AG09319 (cell line): Measurements from ENCODE around the genes FLOT1, C6orf15, TCF19, POU5F1 and MICA.

DNA sequence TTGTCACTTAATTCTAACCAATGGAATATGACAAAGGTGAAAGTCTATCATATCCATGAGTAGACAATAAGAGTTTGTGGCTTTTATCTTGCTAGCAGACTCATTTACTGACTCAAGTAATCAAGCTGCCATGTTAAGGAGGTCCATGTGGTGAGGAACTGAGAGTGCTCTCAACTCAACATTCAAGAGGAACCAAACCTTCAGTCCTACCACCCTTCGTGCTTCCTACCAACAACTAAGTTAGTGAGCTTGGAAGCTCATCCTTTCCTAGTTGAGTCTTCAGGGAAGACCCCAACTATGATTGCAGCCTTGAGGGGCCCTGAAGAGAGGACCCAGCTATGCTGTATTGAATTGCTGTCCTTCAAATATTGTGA is 19.2 kb downstream of the HLA-E start:
- RRBS: no CpG with 5 or more reads among the region's 1 CpG

DNA sequence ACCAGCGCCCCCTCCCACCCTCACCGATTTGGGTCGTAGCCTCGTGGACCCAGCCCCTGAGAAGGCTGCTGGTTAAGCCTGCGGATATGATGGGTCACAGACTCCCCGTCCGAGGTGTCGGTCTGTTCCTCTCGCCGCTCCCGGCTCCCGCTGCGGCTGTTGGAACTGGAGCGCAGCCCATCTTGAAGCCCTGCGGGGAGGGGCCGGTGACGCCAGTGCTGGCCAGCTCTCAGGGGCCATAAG is 837 bp downstream of the GNL1 start:
- RRBS: 2% methylated on average over 6 of the region's 17 CpGs

DNA sequence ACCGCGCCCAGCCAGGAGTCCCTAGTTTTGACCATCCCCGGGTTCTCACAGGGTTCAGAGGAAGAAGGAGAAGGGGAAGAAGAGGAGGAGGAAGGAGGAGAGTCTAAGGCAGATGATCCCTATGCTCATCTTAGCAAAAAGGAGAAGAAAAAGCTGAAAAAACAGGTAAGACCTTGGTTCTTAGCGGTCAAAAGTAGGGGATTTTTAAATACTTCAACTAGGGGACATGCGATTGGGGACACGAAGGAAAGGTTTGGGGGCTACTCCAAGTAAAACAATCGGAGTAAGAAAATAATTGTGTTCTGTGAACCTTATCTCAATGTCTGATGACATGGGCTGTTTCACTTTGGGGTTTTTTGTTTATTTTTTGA is 11.1 kb downstream of the ABCF1 start:
- RRBS: no CpG with 5 or more reads among the region's 7 CpGs

- RRBS: no CpG with 5 or more reads among the region's 1 CpG
Measured at GRCh38 chr6:30613849-30614273, 3.2 kb downstream of the PPP1R10 start.

DNA sequence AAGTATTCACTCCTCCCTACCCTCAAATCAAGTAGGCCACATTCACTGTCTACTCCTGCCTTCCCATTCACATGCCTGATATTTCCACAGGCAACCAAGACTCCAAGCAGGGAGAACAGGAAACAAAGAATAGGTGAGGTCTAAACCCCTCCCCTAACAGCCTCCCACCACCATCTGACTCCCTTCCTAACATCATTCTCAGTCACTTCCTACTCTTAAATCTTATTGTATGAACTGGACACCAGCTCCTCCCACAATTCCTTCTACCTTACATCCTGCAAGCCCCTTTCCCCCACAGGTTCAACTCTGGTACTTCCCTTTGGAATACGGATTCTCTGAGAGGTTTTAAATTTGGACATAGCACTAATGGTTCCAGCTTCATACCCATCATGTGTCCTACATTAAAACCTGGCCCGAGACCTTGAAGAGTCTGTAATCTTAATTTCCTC is 932 bp upstream of the C6orf136 start:
- RRBS: no CpG with 5 or more reads among the region's 2 CpGs

DNA sequence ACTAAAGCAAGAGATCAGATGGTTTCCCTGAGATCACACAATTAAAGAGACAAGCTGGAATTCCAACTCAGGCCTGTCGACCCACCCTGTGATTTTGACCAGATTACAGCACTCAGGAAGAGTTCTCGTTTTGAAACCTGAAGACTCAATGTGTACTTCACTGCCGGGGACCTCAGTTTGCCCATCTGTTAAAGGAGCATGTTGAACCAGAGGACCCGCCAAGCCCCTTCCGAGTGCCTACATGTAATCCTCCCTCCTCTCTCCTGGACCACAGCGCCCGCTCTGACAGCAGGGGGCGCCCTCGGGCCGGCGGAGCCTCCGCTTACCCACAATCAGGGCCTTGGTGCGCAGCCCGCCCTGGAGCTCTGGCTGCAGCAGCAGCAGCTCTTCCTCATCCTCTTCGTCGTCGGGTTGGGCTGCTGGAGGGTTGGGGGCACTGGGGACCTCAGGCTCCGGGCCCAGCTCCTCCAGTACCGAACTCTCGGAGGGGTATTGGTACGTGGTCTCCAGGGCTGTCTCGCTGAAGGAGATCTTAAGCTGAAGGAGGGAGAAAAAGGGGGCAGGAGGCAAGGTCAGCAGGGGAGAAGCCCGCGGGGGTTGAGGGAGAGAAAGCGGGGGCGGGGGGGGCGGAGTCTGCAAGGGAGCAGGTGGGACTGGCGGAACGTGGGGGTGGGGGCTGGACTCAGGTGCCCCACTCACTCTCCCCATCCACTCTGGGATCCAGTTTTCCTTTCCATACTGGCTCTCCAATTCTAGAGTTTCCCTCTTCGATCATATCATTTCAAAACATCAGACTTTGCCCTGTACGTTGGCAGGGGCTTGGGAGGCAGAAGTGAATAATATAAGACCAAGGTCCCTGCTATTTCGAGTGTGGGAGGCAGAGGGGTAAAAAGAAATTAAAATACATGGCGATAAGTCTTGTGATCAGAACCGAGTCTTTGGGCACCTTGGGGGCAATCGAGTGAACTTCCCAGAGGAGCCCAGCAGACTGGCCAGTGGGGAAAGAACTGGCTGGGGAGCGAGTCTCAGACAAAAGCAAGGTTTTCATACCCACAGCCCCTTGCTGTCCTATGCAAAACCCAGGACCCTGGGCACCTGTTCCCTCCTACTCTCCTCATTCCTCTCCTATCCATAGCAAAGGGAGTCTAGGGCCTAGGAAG is 6.4 kb upstream of the DHX16 start:
- RRBS: no CpG with 5 or more reads among the region's 36 CpGs

DNA sequence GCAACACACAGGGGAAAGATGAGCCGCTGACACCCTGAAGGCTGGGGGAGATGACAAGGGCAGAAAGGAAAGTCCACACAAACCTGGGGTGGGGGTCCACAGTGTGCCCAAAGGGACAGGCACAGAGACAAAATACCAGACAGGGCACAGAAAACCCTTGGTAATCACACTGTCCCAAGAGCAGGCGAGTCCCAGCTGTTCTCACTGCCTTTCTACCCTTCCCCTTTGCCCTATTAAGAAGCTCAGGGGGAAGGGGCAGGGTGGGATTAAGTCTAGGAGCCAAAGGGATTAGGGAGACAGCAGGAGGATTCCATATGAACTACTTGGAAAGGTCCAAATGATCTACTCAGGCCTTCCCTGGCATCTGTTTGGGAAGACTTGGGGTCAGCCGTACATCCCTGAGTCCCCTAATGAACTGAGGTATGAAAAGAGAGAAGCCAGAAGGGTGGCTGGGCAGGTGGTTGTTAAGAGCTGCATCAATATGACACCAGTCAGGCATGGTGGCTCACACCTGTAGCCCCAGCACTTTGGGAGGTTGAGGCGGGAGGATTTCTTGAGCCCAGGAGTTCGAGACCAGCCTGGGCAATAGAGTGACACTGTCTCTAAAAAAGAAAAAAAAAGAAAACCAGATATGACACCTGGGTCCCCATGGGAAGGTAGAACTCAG is 6.3 kb downstream of the PPP1R18 start:
- RRBS: no CpG with 5 or more reads among the region's 5 CpGs

- RRBS: no CpG with 5 or more reads among the region's 3 CpGs
Measured at GRCh38 chr6:30683833-30684308, 2.6 kb downstream of the PPP1R18 start.

- RRBS: no CpG with 5 or more reads among the region's 9 CpGs
Measured at GRCh38 chr6:30727950-30728603, 7.9 kb downstream of the TUBB start.

GRCh38 chr6:30742025-30742753 is at the start of gene FLOT1:
Gene FLOT1 (minus strand): TSS chr6:30742687.
- RRBS: 1% methylated on average over 6 of the region's 46 CpGs

GRCh38 chr6:30742754-30743458 is 419 bp upstream of the FLOT1 start:
- RRBS: 2% methylated on average over 27 of the region's 51 CpGs

DNA sequence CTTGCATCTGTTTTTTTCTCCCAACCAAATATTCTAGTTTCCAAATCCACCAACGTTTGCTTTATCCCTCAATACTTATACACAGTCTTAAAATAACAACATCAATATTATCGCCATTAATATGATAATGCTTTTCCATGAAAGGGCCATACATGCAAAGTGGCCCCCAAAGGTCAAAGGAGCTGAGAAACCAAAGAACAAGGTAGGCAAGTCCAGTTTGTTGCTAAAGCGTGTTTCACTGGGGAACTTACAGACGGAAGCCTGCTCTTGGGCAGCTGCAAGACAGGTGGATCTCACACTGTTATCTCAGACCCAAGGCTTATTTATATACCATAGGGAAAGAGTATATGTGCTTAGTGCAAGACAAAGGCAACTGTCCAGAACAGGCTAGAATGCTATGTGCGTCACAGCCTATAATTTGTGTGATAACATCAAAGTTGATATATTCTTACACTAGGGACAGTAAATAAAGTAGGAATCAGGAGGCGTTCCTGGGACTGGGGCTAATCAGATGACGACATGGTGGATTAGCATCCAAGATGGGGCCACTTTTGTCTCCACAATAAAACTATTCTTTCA is 54.7 kb upstream of the IER3 start:
- RRBS: no CpG with 5 or more reads among the region's 7 CpGs

DNA sequence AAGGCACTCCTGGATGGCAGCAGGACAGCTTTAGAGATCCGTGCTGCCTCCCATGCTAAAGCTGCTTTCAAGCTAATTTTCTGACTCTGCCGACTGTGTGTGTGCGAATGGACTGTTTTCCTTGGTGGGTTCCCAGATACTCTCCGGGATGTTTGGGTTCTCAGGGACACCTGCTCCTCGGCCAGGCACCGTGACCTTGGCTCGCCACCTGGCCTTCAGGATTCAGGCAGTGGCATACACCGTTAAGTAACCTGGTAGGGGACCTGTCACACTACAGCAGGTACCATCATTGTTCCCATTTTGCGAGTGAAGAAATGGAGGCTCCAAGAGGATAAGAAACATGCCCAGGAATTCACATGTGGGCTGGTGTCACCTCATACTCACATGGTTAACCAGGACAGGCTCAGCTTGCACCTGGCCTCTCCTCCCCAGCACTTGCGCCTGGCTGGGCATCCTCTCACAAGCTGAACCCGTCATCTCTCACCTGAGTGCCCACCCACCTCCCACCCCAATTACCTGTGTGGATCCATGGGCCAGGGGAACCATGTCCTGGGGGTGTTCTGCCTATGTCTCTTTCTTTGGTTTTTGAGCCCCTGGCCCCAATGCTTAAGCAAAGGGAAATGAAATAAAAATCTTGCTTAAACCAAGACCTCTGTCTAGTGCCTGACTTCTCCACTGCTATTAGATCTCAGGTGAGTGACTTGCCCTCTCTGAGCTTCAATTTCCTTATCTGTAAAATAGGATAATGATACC is 1.5 kb downstream of the SFTA2 start:
- RRBS: no CpG with 5 or more reads among the region's 11 CpGs

- RRBS: no CpG with 5 or more reads among the region's 4 CpGs
Measured at GRCh38 chr6:31056146-31056644, 45.9 kb downstream of the MUC22 start.

- RRBS: no CpG with 5 or more reads among the region's 6 CpGs
Measured at GRCh38 chr6:31112407-31112931, at the start of gene C6orf15. Gene C6orf15 (minus strand): TSS chr6:31112575.

DNA sequence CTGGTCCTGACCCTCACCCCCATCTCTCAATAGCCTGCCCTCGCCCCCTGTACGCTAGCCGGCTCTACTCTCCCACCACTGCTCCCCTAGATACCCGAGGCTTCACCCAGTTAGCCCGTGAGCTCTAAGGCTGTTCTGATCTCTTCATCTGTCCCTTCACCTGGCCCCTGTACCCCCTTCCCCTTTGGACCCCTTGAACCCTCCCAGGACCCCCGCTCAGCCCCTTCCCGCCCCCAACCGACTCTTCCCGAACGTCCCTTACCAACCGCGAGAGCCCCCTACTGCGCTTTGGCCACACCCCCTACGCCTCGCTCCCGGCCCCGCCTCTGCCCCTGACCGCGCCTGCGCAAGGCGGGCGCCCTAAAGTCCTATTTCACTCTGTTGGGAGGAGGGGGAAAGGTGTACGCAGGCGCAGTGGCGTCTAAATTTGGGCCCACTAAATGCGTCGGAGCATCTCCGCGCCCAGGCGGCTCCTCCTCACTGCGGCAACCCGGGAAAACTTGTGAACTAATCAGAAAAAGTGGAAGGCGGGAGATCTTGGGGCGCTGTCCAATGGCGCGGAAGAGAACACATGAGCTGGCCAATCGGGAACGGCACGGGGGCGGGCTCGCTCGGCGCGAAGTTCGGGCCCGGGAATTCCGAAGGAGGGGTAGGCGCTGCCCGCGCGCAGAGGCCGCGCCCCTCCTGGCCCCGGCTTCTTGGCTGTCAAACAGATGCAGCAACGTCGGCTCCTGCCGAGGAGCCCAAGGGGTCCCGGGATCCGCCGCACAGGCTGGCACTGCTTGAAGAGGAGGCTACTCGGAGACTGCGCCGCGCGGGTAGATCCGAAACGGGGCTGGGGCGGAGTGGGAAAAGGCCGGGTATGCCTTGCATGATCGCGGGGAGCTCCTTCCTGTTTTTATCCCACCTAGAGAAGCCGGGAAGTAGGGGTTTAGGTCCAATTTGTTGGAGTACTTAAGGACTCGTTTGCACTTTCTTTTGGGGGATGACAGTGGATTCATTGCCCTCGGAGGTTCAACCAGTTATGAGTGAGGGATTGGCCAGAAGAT is at the start of gene TCF19:
TSS of gene TCF19 (plus strand) at position 685 of the 1,049 bp plus-strand sequence.
- RRBS: under 1% methylated on average over 16 of the region's 74 CpGs

- RRBS: no CpG with 5 or more reads among the region's 29 CpGs
Measured at GRCh38 chr6:31170070-31170939, at the start of gene POU5F1. Gene POU5F1 (minus strand): TSS chr6:31170682.

DNA sequence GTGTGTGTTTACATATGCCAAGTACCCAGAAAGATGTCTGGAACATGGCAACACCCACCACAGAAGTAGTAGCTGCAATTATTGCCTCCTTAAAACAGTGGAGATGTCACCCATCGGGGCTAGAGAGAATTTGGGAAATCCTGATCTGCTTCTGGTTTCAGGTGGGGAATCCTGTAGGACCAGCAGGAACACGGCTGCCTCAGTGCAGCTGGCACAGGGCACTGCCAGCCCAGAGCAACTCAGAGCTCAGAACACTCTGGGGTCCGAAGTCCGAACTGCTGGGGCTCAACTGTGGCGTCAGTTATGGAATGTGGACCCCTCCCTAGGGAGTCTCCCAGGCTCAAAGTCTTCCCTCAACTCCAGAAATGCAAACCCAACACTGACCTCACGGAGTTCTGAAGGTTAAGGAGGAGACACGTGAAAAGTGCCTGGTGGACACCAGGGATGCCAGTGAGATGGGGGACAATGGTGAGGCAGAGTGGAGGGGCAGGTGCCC is 21.4 kb upstream of the HLA-B start:
- RRBS: no CpG with 5 or more reads among the region's 7 CpGs

DNA sequence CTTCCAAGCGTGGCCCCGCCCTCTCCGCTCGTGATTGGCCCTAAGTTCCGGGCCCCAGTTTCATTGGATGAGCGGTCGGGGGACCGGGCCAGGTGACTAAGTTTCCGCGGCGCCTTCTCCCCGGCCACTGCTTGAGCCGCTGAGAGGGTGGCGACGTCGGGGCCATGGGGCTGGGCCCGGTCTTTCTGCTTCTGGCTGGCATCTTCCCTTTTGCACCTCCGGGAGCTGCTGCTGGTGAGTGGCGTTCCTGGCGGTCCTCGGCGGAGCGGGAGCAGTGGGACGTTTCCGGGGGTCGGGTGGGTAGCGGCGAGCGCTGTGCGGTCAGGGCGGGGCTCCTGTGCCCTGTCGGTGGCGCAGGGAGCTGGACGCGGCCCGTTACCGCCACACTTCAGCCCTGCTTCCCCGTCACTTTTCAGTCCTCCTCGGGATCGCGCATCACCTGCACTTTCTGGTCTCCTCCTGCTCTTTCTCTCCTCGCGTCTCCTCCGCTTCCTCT is at the start of gene MICA:
TSS of gene MICA (plus strand) at position 127 of the 496 bp plus-strand sequence.
- RRBS: under 1% methylated on average over 11 of the region's 44 CpGs

- RRBS: no CpG with 5 or more reads among the region's 5 CpGs
Measured at GRCh38 chr6:31416061-31416391, 12.6 kb downstream of the MICA start.